Measurements from ENCODE around the genes CFAP74 and PRKCZ.

DNA sequence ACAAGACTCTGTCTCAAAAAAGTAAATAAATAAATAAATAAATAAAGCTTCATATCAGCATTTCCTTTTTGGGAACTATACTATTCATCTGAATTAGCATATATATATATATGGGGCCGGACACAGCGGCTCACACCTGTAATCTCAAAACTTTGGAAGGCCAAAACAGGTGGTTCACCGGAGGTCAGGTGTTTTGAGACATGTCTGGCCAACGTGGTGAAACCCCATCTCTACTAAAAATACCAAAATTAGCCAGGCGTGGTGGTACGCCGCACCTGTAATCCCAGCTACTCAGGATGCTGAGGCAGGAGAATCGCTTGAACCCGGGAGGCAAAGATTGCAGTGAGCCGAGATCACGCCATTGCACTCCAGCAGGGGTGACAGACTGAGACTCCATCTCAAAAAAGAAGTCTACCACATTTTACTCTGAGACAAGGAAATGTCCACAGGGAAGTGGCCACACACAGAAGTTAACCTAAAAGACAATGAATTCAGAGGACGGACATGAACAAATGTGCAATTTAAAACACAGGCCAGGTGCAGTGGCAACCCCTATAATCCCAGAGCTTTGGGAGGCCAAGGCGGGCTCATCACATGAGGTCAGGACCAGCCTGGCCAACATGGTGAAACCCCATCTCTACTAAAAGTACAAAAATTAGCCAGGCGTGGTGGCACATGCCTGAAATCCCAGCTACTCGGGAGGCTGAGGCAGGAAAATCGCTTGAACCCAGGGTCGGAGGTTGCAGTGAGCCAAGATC, 17.1 kb downstream of the SSU72 start:
- PRO-cap, result no peak

DNA sequence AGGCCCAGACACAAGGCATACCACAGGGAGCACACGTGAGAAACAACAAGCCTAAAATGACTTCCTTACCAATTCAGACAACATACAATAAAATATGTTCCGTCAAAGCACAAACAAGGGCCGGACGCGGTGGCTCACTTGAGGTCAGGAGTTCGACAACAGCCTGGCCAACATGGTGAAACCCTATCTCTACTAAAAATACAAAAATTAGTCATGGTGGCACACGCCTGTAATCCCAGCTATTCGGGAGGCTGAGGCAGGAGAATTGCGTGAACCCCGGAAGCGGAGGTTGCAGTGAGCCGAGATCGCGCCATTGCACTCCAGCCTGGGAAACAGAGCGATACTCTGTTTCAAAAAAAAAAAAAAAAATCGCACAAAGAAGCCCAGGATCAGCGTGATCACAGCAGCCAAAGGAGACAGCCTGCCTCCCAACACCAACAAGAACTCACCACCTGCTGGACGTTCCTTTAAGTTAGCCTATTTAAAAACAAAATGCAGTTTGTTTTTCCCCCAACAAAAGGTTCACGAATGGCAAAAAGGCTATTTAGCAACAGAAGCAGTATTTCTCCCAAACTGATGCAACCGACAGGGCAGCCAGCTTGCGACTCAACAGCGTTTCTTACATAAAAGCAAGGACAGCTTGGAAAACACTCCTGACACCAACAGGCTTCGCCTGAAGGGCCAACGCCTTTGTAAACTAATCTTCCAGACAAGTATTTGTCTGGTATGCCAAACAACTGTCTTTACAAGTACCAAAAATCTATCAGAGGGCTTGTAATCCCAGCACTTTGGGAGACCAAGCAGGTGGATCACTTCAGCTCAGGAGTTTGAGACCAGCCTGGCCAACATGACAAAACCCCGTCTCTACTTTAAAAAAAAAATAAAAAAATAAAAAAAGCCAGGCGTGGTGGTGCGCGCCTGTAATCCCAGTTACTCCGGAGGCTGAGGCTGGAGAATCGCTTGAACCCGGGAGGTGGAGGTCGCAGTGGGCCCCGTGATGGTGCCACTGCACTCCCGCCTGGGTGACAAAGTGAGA, 6.8 kb downstream of the SSU72 start:
- PRO-cap, result no peak

GRCh38 chr1:1669830-1670148, 11.0 kb upstream of the CDK11B start:
- PRO-cap, result no peak

DNA sequence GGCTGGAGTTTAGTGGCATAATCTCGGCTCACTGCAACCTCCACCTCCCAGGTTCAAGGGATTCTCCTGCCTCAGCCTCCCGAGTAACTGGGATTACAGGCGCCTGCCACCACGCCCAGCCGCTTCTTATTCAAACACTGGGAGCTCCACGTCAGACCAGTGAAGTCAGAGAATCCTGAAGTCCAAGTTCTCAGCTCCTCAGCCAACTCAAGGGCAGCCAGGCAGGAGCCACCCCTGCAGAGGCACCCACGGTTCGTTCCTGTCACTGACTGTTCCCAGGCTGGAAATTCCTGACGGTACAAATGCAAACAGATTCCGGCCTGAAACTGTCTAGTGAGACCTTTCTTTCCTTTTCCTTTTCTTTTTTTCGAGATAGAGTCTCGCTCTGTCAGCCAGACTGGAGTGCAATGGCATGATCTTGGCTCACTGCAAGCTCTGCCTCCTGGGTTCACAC, 11.7 kb downstream of the SLC35E2B start:
- PRO-cap, result no peak

DNA sequence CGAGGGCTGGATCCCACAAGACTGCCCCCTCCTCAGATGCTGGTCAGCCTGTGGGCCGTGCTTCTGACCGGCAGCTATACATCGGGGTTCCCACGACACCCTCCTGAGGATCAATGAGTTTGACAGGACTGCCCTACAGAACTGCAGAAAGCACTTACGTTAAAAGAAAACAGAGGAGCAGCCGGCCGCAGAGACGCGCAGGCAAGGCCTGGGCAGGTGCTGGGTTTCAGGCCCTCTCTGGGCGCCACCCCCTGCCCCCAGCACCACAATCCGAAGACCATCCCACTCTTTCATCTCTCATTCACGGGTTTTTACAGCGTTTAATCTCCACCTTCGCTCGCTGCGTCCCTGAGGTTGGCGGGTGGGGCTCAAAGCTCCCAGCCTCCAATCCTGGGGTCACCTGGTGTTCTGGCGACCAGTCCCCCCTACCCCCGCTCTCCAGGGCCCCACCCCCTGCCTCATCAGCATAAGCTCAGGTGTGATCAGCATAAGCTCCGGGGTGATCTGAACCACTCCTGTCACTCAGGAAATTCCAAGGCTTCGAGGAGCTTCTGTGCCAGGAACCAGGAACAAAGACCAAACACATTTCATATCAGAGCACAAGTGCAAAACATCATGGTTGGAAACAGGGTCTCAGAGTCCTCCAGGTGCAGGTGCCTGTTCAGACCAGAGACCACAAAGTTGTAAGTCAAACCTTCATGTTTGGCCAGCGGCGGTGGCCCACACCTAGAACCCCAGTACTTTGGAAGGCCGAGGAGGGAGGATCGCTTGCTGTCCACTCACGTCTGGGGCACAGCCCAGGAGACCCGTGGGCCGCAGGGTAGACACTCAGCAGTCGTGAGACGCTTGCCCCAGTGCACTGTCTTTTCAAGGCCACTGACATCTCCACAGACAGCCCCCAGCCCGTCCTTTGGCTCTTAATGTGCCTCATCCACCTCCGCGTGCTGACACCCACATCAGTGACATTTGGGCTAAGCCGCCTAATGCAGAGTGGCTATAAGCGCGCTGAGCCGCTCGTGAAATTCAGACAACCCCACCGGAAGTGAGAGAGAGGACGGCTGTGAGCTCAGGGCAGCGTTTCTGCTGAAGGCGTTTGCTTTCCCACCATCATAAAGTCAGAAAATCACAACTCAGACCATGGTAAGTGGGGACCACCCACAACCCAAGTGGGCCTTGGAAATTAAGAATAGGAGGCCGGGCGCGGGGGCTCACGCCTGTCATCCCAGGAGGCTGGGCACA, 8.9 kb downstream of the SLC35E2B start:
- PRO-cap, result no peak

GRCh38 chr1:1756149-1757289, 21.8 kb downstream of the NADK start:
- PRO-cap, result no peak

DNA sequence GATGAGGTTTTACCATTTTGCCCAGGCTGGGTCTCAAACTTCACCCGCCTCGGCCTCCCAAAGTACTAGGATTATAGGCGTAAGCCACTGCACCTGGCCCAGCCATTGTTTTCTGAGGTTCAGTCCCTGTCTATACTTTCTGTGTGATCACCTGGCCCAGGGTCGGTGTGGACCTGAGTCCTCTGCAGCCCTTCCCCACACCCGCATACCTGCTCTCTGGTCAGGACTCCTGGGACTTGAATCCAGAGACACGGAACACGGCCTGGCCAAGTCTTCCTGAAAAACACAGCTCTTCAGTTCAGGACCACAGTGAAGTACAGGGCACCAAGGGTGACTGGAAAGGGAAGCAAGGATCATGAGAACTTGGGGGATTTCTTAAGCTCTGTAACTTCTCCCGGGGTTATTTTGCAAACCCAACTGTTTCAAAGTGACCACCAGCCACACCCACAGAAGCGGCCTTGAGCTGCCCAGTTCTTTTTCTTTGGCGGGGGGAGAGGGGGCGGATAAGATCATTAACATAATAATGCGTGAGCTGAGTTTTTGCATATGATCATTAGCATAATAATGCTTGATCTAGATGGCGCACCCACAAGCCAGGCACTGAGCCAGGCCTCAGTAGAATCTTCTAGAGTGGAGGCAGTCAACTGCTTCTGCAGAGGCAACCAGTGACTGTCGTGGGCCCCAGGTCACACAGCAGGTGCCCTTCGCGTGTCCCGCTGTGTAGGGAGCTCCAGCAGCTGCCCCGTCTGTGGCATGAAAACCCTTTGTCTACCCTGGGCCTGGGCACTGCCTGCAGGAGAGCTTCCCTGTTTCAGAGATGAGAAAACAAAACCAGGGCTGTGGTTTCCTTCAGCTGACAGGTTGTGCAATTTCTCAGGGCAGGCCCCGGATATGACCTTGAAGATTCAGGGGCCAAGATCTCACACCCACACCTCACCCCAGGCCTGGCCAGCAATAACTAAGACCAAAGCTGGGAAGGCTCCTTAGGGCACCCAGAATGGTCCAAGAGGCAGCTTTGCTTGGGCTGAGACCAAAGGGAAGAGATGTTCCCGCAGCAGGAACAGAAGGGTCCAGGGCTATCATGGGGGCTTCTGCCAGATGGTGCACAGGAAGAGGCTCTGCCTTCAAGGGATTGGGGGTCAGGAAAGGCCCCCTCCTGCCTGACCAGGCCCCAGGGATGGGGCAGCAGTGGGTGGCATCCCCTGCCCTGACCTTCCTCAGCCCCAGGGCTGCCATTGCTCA, 1.8 kb upstream of the NADK start:
- PRO-cap, result bidirectional peak, plus-strand start at position 900 of the sequence, minus-strand start at position 770 of the sequence

DNA sequence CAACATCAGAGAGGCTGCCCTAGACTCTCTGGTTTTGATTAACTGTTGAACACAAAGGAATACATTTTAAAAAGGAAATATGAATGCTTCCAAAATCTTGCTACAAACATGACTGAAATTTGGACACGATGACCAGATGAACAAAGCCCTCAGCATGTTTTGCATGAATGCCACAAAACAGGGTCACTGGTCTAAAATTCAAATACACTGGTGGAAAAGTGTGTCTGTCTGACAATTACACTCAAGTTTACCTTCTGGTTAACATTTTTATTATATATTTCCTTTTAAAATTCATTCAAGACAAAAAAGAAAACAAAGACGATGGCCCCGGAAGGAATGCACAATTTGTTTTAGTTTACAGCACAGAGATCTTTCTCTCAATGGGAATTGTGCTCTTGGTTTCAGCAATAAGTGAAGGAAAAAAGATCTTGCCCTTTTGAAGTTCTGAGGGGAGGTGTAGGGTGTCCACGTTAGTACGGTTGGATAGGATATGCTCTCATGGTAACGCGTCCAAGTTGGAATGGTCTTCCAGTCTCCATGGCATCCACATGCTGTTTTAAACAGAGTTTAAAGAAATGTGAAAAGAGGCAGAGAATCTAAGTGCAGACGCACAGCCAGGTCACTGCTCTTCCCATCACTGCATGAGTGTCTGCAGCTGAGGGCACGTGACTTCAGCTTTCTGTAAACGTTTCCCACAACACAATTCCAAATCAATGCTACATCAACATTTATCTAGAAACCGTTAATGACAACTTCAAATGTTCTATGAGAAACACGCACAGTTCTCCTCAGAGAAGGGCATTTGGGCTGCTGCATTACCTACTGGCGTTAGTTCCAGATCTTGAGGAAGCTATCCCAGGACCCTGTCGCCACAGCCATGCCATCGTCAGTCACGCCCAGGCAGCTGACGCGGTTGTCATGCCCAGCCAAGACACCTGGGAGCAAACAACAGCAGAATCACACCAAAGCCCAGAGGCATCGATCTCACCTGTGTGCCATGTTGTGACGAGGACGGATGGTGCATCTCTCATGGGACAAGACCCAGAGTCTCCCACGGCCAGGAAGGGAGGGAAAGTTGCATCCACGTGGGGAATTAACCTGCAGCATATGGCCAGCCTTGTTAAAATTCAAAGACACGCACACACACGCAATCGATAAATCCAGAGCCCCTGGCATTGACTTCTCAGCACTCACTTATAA, 8.6 kb upstream of the NADK start:
- PRO-cap, result no peak

- PRO-cap, result bidirectional peak, plus-strand start at chr1:1833557, minus-strand start at chr1:1833446
Observed at GRCh38 chr1:1833220-1833973, 55.1 kb upstream of the NADK start.

GRCh38 chr1:1878140-1879346, 12.3 kb downstream of the GNB1 start:
- PRO-cap, result no peak

DNA sequence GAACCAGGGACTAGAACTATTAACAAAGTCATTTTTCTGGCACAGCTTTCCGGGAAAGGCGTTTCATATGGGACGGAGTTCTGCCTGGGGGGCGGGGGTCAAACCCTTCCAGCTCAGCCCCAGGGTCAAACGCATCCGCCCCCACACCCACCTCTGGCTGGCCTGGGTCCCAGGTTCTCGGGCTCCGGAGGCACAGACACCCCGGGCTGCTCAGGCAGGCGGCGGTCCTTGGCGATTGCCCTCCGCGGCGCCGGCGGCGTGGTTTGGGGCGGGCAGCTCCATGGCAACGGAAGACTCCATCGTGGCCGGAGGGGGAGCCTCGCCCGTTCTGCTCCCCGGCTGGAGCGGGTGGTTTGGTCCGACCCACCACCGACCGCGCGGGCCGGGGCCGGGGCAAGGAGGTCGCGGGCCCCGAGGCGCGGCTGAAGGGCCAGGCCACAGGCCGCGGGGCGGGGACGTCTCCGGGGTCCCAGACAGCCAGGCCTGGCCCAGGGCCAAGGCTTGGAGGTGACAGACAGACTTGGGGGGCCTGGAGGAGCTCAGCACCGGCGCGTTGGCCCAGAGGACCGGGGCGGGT, at the start of gene CFAP74:
Gene CFAP74, minus strand, starts transcription at position 237 of the 577 bp plus-strand sequence.
- PRO-cap, result no peak

GRCh38 chr1:2049306-2049874, 821 bp upstream of the PRKCZ start:
- PRO-cap, result no peak

- PRO-cap, result no peak
Observed at GRCh38 chr1:2050316-2051397, at the start of gene PRKCZ. TSS of gene PRKCZ (plus strand) at chr1:2050411.

DNA sequence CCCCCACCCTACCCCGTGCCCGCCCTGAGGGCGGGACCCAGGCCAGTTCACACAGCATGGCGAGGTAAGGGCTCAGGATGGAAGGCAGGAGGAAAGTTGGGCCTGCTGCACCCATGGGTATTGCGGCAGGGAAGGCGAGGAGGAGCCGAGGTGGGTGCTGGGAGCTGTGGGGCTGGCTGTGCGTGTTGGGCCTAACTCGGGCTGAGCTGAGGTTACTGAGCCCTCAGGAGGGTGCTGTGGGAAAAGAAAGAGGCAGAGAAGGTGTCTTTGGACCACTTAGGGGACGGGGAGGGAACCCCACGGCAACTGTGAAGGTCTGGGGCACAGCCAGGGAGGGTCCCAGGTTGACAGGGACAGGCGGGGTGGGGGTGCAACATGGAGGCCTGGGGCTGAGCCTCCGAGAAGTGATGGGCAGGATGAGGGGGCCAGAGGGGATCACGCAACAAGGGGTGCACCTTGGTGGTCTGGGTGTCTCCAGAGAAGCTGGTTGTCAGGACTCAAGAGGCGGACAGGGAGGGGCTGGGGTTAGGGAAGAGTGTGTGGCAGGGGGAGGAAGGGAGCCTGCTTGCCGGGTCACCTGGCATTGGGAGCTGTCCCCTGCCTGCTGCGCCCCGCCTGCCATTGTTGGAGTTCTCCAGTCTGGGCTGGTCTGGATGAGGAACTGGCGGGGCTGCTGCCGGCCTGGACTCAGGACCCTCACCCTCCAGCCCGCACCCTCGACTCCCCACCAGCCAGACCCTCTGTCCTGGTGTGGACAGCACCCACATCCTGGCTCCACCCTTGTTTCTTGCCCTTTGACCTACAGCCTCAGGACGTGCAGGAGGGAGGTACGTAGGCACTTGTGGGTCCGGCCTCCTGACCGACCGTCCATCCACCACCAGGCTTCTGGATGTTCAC, 61.0 kb downstream of the PRKCZ start:
- PRO-cap, result no peak

GRCh38 chr1:2182231-2182843, 12.2 kb downstream of the FAAP20 start:
- PRO-cap, result no peak

DNA sequence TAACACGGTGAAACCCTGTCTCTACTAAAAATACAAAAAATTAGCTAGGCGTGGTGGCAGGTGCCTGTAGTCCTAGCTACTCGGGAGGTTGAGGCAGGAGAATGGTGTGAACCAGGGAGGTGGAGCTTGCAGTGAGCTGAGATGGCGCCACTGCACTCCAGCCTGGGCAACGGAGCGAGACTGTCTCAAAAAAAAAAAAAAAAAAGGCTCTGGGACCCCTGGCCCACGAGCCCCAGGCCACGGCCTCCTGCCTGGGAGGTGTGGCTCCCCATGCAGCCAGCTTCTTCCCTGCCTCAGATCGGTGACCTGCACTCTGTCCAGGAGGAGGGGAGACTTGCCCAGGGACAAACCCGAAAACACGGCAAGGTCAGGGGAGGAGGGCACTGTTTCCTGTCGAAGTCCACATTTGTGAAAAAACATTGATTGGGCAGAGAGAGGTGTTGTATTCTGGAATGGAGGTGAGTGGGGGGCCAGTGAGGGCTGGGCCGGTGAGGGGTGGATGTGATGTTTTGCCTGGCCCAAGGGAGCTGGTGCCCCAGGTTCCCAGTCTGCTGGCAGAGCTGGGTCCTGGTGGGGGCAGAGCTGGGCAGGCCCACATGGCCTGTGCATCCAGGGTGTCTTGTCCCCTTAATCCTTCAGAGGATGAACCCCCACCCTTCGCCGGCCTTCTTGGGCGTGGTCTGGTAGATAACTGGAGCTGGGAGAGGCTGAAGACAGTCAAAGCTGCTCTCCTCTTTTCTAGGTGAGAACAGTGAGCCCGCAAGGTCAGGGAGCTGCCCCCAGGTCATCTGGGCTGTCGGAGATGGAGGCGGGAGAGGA, 12.3 kb upstream of the FAAP20 start:
- PRO-cap, result no peak

GRCh38 chr1:2228720-2229817, 950 bp downstream of the SKI start:
- PRO-cap, result no peak

- PRO-cap, result no peak
Observed at GRCh38 chr1:2236790-2237812, 9.0 kb downstream of the SKI start.

- PRO-cap, result no peak
Observed at GRCh38 chr1:2247734-2248941, 20.0 kb downstream of the SKI start.

GRCh38 chr1:2249704-2249924, 21.5 kb downstream of the SKI start:
- PRO-cap, result no peak

Measured in NALM6 (cell line).